HL-60 (cell line): Measurements from ENCODE around the genes TMED1, C19orf38, RAB3D and RGL3.

DNA sequence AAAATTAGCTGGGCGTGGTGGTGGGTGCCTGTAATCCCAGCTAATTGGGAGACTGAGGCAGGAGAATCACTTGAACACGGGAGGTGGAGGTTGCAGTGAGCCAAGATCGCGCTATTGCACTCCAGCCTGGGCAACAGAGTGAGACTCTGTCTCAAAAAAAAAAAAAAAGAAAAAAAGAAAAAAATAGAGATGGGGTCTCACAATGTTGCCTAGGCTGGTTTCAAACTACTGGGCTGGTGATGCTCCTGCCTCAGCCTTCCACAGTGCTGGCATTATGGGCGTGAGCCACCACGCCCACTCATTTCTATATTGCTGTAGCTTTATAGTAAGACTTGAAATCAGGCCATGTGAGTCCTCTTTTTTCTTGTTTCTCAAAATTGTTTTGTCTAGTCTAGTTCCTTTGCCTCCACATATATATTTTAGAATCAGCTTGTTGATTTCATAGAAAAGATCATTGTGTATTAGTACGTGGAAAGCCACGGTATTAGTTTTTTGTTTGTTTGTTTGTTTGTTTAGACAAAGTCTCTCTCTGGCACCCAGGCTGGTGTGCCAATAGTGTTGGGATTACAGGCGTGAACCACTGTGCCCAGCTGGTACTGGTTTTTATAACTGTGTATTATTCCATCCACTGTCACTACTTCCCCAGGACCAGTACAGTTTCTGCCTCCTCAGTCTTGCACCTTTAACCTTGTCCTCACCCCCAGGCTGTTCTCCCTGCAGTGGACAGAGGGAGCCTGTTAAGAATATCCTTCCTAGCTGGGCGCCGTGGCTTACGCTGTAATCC lies 18.4 kb downstream of the DNM2 start:
- RRBS, result no CpG with 5 or more reads among the region's 12 CpGs

- RRBS, result no CpG with 5 or more reads among the region's 3 CpGs
Observed at GRCh38 chr19:10740737-10741130, 22.9 kb downstream of the DNM2 start.

DNA sequence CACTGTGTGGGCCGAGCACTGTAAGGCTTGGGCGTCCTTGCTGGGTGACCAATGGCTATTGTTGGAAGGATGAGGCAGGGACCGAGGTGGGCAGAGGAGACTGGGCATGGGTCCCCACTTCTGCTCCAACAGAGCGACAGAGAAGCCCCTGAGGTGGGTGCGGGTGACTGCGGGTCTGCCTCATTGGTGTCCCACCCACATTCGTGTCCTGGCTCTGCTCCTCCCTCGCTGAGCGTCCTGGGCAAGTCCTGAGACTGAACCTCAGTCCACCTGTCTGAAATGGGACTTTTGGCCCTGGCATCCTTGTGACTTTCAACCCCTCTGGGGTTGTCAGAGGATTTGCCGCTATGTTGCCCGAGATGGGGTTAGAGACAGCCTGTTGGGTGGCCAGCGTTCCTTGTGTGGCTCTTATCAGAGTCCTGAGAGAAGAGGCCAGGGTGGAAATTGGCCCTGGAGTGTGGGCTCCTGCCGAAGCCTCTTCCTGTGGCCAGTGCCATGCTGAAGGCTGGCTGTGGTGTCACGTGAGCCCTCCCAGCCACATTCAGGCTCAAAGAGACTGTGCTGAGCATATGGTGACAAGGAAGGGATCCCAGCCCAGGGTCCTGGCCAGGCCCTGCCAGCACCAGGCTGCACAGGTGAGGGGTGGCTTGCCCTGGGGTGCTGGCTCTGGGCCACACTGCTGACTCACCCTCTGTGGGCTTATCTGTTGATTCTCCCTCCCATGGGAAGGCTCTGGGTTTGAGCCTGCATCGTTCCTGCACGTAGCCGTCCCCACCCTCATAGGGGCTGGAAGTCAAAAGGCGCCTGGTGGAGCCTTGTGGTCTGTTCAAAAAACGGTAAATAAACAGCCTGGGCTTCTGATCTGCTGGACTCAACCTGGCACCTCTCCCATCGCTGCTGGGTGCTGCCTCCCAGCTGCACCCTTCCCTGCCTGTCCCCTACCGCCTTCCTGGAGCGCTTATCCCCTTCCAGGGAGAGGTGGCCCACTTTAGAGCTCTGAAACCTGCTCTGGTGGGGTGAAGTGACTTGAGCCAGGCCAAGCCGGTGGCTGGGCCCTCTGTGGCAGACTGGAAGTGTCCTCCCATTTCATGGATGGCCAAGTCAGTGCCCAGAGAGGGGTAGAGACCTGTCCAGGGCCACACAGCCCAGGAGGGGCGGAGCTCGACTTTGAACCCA lies 31.0 kb downstream of the DNM2 start:
- RRBS, result no CpG with 5 or more reads among the region's 25 CpGs

- RRBS, result no CpG with 5 or more reads among the region's 16 CpGs
Observed at GRCh38 chr19:10761544-10762219, 43.8 kb downstream of the DNM2 start.

- RRBS, result no CpG with 5 or more reads among the region's 24 CpGs
Observed at GRCh38 chr19:10830884-10831459, 5.0 kb downstream of the TMED1 start.

GRCh38 chr19:10835511-10836415 lies at the start of gene TMED1:
TSS of gene TMED1 (minus strand) at chr19:10836212.
- RRBS, result 3% methylated on average over 11 of the region's 57 CpGs

DNA sequence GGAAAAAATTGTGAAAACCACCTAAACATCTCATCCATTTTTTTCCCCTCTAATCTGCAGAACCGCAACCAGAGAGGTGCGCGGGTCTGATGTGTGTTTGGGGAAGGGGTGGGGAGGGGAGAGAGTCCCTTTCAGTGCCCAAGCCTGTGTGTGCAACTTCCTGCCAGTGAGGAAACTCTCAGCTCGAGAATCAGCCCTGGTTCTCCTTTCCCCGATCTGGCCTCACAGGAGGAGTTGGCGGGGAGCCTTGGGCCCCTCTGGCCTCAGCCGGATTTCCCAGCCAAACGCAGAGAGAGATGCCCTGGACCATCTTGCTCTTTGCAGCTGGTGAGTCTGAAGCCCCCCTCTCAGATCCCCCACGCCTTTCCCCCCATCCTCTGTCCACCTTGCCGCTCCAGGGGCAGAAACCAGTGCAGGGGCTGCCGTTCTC lies at the start of gene C19orf38:
Gene C19orf38, plus strand, starts transcription at position 203 of the 430 bp plus-strand sequence.
- RRBS, result no CpG with 5 or more reads among the region's 11 CpGs

GRCh38 chr19:10952637-10953324 lies 8.0 kb upstream of the SMARCA4 start:
- RRBS, result no CpG with 5 or more reads among the region's 8 CpGs

- RRBS, result no CpG with 5 or more reads among the region's 7 CpGs
Observed at GRCh38 chr19:10976143-10976416, 15.2 kb downstream of the SMARCA4 start.

GRCh38 chr19:11040933-11041467 lies 48.3 kb upstream of the LDLR start:
- RRBS, result no CpG with 5 or more reads among the region's 29 CpGs

- RRBS, result no CpG with 5 or more reads among the region's 6 CpGs
Observed at GRCh38 chr19:11089591-11089692, 179 bp downstream of the LDLR start.

DNA sequence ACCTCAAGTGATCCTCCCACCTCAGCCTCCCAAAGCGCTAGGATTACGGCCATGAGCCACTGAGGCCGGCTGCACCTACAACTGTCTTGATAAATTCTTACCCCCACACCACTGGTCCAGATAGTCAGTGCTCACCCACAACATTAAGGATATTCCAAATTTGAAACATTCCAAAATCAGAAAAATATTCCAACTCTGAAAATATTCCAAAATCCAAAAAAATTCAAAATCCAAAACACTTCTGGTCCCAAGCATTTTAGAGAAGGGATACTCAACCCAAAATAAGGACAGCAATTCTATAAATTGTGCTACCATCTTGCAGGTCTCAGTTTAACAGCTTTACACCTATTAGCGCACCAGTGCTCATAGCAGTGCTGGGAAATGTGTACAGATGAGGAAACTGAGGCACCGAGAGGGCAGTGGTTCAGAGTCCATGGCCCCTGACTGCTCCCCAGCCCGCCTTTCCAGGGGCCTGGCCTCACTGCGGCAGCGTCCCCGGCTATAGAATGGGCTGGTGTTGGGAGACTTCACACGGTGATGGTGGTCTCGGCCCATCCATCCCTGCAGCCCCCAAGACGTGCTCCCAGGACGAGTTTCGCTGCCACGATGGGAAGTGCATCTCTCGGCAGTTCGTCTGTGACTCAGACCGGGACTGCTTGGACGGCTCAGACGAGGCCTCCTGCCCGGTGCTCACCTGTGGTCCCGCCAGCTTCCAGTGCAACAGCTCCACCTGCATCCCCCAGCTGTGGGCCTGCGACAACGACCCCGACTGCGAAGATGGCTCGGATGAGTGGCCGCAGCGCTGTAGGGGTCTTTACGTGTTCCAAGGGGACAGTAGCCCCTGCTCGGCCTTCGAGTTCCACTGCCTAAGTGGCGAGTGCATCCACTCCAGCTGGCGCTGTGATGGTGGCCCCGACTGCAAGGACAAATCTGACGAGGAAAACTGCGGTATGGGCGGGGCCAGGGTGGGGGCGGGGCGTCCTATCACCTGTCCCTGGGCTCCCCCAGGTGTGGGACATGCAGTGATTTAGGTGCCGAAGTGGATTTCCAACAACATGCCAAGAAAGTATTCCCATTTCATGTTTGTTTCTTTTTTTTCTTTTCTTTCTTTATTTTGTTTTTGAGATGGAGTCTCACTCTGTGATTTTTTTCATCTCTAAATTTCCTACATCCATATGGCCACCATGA lies 15.8 kb downstream of the LDLR start:
- RRBS, result no CpG with 5 or more reads among the region's 41 CpGs

DNA sequence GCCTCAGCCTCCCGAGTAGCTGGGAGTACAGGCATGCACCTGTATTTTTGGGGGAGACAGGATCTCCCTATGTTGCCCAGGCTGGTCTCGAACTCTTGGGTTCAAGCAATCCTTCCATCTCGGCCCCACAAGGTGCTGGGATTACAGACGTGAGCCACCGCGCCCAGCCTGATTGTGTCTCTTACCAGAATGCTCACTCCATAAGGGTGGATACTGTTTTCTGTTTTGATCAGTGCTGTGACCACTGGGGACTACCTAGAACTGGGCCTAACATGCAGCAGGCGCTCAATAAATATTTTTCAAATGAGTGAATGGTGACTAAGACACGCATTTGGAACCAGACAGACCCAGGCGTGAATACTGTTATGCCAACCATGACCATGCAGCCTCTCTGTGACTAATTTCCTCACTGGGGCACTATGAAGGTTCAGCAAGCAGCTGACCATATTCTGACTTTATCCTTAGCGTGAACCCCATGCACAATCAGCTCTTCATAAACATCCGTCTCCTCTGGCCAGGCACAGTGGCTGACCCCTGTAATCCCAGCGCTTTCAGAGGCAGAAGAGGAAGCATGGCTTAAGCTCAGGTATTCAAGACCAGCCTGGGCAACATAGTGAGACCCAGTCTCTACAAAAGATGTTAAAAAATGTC lies 13.0 kb upstream of the SPC24 start:
- RRBS, result no CpG with 5 or more reads among the region's 12 CpGs

DNA sequence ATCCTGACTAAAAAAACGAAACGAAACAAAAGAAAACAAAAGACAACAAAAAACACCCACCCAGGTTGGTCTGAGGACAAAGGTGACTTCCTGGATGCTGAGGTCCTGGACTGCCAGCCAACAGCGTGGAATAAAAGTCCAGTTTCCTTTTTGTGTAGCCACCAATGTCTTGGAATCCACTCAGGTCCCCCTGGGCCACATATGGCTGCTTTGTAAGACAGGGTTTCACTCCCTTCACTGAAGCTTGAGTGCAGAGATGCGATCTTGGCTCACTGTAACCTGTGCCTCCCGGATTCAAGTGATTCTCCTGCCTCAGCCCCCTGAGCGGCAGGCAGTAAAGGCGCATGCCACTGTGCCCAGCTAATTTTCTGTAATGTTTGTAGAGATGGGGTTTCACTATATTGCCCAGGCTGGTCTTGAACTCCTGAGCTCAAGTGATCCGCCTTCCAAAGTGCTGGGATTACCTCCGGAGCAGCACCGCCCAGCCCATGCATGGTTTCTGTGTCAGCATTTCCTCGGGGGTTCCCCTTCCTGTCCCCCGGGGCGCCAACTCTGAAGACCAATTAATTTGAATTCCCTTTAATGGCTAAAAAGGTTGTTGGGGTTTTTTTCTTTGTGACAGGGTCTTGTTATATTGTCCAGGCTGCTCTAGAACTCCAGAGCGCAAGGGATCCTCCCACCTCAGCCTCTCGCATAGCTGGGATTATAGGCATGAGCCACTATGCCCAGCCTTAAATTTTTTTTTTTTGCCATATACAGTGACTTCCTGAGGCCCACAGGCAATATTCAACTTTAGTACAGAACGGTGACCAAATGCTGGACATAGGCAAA lies 17.5 kb downstream of the KANK2 start:
- RRBS, result 13% methylated on average over 4 of the region's 16 CpGs

DNA sequence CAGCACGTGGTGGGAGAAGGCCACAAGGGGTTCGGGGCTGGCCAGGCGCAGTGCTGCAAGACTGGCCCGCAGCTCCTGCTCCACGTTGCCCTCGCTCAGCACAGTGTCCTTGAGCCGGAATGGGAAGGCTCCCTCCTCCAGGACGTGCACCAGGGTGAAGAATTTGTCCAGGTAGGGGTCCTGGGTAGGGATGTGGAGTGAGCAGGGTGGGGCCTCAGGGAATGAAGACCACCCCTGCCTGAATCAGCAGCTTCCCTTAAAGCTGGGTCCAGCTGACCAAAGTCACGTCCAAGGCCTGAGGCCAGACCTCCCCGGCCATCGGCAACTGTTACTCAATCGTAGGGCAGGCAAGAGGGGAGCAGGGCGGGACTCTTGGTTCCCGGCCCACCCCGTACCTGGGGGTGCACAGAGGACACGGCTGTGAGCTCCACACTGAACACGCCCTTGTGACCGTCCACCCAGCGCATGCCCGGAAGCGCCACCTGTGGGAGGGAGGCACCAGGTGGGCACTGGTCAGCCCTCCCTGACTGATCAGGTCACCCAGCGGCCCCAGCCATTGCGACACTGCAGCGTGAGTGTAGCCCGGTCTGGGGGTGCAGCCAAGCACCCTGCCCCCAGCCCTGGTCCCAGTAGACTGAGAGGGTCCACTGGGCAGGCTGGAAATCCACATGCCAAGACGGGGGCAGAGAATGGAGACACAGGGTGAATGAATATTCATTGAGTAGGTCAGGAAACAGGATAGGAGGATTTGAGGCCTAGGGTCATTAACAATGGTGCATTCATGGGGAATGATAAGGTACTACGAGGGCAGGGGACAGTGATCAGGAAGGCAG lies 2.8 kb upstream of the ANGPTL8 start:
- RRBS, result 61% methylated on average over 14 of the region's 27 CpGs

- RRBS, result no CpG with 5 or more reads among the region's 22 CpGs
Observed at GRCh38 chr19:11268861-11269847, 6.8 kb upstream of the DOCK6 start.

DNA sequence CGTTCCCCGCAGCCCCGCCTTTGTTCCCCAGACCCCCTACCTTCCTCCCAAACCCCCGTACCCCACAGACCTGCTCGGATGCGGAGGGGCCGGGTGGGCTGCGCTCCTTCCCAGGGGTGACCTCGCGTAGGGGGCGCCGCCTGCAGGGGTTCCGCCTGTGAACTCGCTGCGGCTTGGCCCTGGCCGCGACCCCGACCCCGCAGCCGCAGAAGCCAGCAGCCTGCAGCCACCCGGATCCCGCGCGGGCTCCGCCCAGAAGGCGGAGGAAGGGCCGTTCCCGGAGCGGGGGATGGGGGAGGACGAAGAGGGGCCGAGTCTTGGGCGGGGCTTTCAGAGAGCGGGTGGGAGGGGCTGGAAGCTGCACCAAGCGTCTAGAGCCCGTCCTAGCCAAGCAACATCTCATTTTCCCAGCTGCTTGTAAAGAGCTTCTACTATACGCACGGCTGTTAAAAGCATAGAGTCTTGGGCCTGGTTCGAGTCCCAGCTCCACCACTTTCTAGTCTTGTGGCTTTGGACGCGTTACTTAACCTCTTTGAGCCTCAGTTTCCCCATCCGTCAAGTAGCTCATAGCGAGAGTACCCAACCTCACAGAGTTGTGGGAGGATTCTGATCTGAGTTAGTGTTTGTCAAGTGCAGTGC lies at the start of gene RAB3D:
Gene RAB3D, minus strand, starts transcription at position 259 of the 639 bp plus-strand sequence.
- RRBS, result 3% methylated on average over 8 of the region's 42 CpGs

- RRBS, result no CpG with 5 or more reads among the region's 7 CpGs
Observed at GRCh38 chr19:11345162-11345579, 897 bp downstream of the TMEM205 start.

- RRBS, result 6% methylated on average over 22 of the region's 26 CpGs
Observed at GRCh38 chr19:11419217-11419684, at the start of gene RGL3. TSS of gene RGL3 (minus strand) at chr19:11419314.

GRCh38 chr19:11423751-11424147 lies 4.6 kb upstream of the RGL3 start:
- RRBS, result 65% methylated on average over 3 of the region's 23 CpGs